Ascending aorta (tissue), 1 donor: Measurements from ENCODE around the gene MRPL42.

GRCh38 chr12:92363163-92364397 is 217.9 kb upstream of the BTG1 start:
- PRO-cap, result no peak

DNA sequence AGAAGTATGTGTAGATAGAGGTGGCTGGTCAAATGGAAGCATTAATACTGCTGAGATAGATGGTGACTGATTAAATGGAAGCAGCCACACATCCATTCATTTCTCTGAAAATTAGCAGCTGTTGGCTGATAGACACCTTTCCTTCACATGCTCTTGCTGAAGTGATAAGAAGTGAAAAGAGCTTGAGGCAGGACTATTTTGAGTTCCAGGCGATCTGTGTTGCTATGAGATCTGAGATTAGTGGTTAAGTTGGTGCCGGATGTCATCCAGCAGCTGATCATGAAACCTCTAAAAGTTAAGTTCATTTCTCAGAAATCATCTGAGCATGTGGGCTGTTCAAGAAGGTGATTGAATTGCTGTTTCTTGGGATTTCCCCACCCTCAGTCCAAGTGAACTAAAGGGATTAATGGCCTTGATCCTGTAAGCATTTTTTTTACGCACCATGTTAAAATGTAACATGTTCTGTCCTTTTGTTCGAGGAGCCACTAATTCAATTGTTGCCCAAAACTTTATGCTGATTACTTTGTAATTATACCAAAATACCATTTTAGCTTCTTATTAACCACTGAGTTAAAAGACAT is 258.2 kb upstream of the BTG1 start:
- PRO-cap, result no peak

GRCh38 chr12:92464707-92465760 is 237.8 kb upstream of the PLEKHG7 start:
- PRO-cap, result no peak

DNA sequence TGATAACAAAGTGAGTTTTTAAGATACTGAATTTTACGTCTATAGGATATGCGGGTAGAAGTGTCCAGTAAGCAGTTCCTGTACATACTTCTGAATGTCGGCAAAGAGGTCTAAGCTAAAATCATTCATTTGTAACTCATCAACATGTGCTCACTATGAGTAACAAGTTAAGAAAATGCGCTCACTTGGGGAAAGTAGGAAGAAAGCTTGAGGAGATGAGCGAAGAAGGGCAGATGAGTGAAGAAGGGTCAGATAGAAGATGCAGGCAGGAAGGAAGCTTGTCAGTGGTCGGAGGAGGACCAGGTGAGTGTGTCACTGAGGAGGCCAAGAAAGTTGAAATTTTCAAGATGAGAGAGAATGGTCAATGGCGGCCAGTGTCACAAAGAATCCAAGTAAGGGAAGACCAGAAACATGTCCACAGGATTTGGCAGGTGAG is 145.7 kb upstream of the PLEKHG7 start:
- PRO-cap, result no peak

DNA sequence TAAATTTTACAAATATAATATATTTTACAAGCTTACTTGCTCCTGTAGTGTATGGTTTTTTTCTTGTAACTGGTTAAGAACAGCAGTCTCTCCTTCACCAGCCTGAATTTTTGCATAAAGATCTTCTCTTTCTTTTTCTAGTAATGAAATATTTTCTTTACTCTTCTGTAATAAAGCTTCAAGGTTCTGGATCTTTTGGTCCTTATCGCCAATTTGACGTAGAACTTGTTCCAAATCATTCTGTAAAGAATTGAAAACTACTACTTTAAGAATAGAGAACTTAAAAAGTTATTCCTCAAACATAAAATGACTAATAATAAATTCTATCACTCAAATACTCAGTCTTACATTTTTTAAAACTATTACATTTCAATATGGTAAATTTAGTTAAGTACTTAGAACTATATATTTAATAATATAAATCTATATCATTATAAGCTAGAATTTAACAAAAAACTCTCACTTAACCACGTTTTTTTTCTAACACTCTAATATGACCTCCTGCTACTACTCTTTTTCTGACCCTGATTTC is 109.8 kb downstream of the EEA1 start:
- PRO-cap, result no peak

- PRO-cap, result no peak
Observed at GRCh38 chr12:92864802-92865074, 64.4 kb downstream of the EEA1 start.

DNA sequence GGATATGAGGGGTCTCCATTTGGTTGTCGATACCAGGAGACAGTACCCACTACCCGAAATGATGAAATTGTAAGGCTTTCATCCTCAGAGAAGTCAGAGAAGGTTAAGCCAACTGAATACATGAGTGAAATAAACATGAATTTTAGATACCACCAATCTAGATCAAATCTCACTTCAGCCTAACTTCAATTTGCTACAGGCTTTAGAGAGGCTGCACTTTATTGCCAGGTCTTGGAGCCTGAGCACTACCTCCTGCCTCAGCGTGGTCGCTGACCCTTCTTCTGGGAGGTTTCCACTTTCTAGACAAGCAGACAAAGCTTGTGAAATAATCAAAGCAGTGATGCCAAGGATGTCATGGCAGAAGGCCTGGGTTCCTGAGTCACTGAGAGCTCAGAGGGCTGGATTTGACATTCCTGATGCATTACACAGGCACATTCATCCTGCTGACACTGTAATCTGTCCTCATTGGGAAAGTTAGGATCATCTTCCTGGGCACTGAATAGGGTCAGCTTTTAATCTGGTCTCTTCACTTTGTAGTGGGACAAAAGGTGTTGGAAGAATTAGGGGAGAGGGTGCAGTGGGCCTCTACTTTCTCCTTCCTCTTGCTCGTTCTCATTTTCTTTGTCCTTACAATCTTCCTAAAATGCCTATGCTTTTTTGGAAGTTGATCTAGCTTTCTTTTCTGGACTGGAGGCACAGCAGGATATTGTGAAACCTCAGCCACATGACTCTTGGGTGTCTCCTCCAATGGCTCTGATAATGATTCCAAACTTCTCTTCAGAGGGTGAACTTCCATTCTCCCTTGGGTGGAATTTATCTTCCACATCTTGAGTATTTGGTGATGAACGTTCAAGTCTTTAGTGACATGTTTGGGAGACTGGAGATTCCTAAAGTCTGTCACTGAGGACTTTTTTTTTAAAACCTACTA is 29.7 kb downstream of the EEA1 start:
- PRO-cap, result no peak

- PRO-cap, result no peak
Observed at GRCh38 chr12:92905347-92905894, 23.7 kb downstream of the EEA1 start.

- PRO-cap, result no peak
Observed at GRCh38 chr12:92927831-92928399, 1.2 kb downstream of the EEA1 start.

DNA sequence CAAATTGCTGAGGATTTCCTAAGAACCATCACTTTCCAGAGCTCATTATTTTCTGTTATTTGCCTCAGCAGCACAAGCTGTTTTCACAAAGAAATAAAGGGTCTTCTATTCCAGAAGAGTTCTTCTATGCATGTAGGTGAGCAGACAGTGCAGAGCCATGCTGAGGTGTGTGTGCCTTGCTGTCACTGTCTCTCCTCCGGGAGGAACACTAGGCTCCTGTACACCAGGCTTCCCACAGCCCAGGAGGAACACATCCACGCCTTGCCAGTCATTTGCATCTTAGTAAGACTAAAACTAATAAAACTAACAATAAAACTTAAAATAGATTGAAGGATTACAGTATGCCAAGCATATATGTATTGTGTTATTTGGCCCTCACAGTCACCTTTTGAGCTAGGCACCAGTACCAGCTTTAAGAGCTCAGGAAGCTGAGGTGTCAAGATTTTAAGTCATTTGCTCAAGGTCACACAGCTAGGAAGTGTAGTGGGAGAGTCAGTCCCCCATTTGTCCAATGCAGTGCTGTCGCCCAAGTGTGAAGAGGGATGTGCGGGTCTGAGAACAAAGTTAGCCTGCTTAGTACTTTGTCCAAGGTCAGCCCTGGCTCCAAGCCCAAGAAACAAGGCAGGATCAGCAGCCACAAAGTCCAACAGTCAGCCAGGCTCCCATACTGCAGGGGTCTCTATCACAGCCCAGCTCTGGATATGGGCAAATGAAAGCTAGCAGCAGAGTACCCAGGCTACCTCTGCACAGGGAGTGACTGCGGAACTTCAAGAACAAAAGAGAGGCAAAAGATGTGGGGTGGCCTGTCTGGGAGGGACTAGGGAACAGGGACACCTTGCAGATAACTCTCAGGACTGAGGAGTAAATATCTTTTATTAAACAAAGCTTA is 90.6 kb upstream of the EEA1 start:
- PRO-cap, result no peak

DNA sequence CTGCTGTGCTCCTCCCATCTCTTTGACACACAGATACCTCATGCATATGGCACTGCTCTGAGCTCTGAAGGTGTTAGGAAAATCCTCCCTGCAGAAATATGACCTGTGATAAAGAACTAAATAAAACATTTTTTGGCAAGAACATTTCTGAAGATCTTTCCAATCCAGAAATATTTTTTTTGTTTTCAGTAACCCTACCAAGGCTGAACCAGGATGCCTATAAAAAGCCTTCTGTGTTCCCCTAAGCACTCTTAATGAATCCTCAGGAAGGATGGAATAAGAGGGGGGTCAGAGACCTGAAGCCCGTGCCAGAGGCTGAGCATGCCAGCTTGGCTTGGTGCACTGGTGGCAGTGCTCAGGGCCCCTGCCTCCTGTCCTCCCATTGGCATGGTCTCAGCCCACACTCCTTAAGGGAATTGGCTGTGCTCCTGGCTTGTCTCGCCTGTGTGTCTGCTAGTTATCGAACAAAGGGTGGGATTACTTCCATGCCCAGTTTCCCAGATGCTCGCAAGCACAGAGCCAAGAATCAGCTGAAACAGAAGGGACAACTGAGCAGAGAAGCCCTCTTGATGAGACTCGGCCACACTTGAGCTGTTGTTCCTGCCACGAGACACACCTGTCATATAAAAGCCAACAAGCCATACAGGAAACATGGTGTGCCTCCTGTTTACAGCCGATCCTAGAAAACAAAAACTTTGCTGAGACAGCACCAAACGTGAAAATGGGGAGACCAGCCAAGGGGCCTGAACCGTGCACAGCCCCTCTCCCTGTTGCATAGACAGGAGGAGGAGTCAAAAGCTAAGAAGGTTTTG is 132.7 kb upstream of the EEA1 start:
- PRO-cap, result no peak

- PRO-cap, result no peak
Observed at GRCh38 chr12:93095365-93095872, 166.3 kb upstream of the EEA1 start.

GRCh38 chr12:93098085-93098600 is 169.0 kb upstream of the EEA1 start:
- PRO-cap, result no peak

DNA sequence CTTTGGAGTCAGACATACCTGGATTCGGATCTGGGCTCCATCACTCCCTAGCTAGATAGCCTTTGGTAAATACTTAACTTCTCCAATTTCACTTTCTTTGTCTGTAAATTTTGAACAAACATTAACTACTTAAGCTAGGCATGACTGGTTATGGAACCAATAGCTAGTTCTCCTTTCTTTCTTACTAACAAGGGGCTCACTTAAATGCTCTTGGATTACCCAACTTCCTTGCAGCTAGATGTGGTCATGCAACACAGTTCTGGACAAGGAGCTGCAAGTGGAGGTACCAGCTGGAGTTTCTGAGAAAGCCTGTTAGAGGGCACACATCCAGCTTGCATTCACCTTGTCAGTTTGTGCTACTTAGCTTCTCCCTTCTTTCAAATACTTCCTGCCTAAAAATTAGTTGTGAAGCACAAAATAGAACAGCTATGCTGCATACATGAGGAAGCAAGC is 210.0 kb upstream of the EEA1 start:
- PRO-cap, result no peak

DNA sequence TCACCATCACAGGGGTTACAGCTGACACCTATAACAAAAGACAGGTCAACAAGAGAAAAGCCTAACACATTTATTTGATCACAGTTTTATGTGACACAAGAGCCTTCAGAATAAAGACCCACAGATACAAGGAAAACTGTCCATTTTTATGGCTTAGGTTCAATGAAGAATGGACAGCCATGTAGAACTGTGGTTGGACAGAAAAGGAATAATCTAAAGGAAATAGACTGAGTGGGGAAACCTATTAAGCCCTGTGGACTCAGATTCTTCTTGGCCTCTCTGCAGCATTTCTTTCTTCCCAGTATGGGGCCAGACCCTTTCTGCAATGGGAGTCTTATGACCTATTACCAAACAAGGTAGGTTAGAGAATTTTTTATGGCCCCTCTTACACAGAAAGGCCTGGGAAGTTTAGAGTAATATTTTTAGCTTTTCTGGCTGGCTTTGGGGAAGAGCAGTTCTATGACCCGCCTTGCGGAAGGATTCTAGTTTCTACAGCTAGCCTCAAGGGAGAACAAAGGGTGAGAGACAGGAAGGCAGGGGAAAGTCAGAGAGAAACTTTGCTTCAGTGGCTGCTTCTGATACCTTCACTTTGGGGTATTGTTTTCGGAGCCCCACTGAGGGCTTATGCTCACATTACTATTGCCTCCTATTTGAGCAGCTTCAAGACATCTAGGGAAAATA is 80.9 kb upstream of the NUDT4 start:
- PRO-cap, result no peak

DNA sequence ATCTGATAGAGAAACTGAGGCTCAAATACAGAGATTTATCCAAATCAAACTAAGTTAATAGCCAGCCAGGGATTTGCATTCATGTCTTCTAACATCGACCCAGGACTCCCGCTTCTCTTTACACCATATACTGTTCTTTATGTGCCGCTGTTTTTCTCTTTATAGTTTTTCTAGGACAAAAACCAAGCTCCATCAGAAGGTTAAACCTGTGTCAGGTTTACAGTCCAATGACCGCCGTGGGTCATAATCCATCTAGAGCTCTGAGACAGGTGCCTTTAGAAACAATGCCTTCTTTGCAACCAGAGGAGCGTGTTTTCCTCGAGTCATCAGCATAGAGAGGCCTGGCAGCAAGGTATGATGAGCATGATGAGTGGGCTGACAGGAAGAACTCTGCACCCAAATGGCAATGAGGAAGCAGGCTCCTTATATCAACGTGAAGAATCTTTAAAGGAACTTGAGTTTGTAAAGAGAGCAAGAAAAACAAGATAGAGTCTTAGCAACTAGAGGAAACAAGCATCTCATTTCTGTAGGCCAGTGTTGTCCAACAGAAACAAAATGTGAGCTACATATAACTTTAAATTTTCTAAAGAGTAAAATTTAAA is 60.5 kb upstream of the NUDT4 start:
- PRO-cap, result no peak

- PRO-cap, result no peak
Observed at GRCh38 chr12:93374371-93374901, 3.3 kb upstream of the NUDT4 start.

GRCh38 chr12:93408886-93409875 is 31.5 kb downstream of the NUDT4 start:
- PRO-cap, result no peak

GRCh38 chr12:93414427-93414977 is 27.2 kb downstream of the UBE2N start:
- PRO-cap, result no peak

GRCh38 chr12:93467341-93468374 is at the start of gene MRPL42:
Gene MRPL42, plus strand, starts transcription at chr12:93467514.
- PRO-cap, result unidirectional peak, plus-strand start at chr12:93467530